ENCODE results near the gene DAAM2.

GRCh38 chr6:39217382-39217896, 11.8 kb downstream of the KCNK5 start:
- PRO-cap: no peak

DNA sequence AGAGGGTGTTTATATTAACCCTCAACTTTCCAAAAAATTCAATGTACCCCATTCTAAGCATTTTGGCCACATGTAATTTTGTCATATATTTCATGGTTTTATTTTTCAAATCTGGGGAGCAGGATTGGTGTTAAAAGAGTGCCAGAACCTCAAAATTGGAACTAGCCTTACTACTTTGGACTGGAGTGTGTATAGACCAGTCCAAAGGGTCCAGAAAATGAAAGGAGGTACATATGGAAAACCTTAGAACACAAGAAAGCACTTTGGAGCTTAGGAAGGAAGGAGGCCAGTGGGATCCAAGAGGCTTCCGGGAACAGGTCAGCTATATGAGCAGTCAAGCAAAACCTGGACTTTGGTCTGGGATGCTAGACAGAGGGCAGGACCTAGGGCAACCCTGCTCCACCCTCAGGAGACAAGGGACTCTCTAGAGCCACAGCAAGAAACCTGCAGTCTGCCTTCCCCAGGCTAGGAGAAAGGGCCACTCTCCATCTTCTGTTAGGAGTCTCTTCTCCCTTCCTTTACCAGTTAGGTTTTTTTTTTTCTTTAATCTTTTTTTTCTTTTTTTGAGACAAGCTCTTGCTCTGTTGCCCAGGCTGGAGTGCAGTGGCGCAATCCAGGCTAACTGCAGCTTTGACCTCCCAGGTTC, 4.8 kb downstream of the KCNK5 start:
- PRO-cap: no peak

- PRO-cap: no peak
These were observed 2.4 kb upstream of the KCNK5 start for GRCh38 chr6:39231446-39232298.

DNA sequence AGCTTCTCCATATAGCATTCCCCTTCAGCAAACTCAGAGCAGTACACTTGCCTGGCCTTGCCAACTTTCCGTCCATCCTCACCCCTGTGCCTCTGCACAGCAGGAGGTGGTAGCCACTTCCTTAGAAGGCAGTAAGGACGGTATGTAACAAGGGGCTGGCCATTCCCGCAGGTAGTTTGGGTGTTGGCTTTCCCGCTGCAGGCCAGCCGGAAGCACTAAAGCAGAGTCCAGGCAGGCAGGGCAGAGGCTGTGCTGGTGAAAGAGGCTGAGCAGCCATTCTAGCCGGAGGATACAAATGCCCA, 22.5 kb upstream of the KCNK16 start:
- PRO-cap: no peak

GRCh38 chr6:39758721-39759200, 33.4 kb upstream of the DAAM2 start:
- PRO-cap: no peak

- PRO-cap: no peak
These were observed 393 bp upstream of the DAAM2 start for GRCh38 chr6:39791878-39792087.

- PRO-cap: bidirectional peak, plus-strand start at chr6:39792312, minus-strand start at chr6:39792298; unidirectional peak, plus-strand start at chr6:39792623; bidirectional peak, plus-strand start at chr6:39792986, minus-strand start at chr6:39792736
These were observed at the start of gene DAAM2 for GRCh38 chr6:39792088-39792796. Gene DAAM2 (plus strand): TSS chr6:39792376.

DNA sequence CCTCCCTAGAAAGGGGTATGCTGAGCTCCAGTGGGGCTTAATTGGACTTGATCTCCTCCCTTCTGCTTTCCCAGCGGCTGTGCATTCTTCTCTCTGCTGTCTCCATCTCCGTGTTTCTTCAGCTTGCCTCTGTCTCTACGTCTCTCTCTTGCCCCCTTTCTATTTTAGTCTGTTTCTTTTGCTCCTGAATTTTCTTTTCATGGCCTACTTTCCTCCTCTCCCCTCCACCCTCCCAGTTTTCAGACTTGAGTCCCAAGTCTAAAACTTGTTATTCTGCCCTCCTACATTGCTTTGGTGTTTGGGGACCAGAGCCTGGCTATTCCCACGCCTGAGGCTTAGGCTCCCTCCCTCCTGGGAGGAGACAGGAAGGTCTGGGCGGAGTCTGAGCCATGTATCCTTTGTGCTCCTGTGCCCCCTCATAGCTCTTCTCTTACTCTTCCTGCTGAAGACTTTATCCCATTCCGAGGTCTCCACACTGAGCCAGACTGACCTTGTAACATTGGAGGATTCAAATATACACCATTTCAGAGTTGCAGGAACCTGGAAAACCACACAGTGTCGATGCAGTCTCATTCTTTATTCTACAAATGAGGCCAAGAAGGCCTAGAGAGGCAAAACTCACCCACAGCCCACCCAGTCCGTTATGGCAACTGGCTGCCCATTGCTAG, 69.5 kb downstream of the DAAM2 start:
- PRO-cap: no peak

DNA sequence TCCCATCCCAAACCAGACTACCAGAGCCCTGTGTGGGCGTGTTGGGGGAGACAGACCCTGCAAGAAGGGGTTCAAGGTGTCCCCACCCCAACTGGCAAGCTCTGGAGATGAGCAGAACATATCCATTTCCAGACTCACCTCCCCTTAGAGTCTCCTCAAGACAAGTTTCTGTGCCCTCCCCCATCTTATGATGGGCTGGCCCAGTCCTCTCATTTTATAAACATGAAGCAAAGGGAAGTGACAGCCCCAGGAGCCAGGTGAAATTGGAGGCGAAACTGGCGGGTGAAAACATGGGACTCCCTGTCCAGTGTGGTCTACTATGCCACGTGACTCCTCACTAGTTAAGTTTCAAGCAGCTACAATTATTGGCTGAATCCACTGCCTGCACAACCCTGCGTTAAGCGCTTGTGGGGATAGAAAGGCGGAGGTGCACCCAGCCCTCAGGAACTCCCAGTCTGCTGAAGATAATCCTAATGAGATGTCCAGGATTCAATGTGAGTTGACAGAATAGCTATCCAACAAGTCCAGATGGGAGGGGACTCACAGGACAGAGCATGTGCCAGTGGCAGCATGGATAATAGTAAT, 2.0 kb downstream of the MOCS1 start:
- PRO-cap: no peak

DNA sequence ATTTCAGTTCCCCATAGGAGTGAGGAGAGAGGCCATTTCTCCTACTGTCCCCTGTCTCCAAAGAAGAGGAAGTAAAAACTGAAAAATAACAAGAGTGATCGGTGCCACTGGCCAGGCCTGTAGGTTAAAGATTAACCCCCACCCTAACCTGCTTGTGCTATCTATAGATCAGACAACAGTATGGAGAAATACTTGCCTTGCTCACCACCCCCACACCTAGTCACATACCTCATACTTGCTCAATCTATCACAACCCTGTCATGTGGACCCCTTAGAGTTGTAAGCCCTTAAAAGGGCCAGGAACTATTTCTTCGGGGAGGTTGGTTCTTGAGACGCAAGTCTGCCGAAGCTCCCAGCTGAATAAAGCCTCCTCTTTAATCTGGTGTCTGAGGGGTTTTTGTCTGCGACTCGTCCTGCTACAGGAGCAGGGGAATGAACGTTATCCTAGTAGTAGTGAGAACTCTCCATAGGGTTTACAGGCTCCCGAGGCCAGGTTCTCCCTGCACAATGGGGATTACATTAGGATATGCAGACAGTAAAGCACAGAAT, 204.2 kb upstream of the MOCS1 start:
- PRO-cap: no peak

GRCh38 chr6:40328548-40329451, 258.4 kb downstream of the LRFN2 start:
- PRO-cap: no peak

- PRO-cap: no peak
These were observed 14.7 kb downstream of the LRFN2 start for GRCh38 chr6:40572499-40572833.

GRCh38 chr6:40719674-40720289, 132.6 kb upstream of the LRFN2 start:
- PRO-cap: no peak

GRCh38 chr6:40983213-40983431, 55.9 kb downstream of the UNC5CL start:
- PRO-cap: no peak

DNA sequence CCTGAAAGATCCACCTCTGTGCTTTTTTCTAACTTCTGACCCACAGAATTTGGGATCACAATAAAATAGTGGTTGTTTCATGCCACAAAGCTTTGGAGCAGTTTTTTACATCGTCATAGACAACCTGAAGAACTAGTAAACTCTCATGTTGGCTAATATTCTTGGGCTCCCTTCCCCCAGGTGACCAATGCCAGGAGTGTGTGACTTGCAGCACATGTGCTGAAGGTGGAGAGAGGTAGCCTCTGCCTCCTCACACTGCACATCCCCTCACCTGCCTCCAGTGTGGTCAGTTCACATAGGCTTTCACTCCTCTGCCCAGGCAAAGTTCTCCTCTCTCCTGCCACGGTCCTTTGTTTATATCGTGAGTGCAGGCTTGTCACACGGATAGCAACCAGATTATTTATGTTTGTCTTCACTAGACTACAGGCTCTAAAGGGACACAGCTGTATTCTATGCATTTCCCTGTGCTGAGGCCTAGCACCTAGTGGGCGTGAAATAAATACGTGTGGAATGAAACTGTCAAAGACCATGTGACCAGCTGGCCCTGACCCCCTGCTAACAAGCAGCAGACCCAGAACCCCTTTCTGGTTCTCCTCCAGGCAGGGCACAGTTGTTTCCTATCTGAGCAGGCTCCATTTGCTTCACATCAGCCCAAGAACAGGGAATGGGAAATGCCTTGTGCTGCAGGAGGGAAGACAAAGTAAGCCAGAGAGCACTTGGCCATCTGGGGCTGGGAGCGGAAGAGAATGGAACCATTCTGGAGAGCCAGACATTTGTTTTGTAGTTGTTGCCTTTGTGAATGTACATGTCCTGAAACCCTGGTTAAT, 42.4 kb downstream of the UNC5CL start:
- PRO-cap: no peak

GRCh38 chr6:41027421-41028304, 11.4 kb downstream of the UNC5CL start:
- PRO-cap: no peak

- PRO-cap: no peak
These were observed 1.1 kb upstream of the APOBEC2 start for GRCh38 chr6:41051771-41052400.

DNA sequence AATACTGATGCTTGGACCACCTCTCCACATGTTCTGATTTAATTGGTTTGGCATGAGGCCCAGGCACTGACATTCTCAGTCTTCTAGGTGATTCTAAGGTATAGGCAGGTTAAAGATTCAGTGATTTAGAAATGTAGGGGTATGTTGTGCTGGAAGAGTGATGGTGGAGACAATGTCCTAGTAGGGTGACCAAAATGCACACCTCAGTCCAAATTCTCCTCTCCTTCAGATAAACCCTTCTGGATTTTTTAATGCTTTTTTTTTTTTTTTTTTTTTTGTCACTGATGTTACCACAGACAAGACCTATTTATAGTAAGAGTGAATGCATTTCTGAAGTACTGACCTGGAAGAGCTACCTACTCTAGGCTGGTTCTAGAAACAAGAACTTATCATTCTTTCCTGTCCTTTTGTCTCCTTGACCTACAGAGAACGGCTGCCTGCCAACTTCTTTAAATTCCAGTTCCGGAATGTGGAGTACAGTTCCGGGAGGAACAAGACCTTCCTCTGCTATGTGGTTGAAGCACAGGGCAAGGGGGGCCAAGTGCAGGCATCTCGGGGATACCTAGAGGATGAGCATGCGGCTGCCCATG, 8.0 kb downstream of the APOBEC2 start:
- PRO-cap: no peak

DNA sequence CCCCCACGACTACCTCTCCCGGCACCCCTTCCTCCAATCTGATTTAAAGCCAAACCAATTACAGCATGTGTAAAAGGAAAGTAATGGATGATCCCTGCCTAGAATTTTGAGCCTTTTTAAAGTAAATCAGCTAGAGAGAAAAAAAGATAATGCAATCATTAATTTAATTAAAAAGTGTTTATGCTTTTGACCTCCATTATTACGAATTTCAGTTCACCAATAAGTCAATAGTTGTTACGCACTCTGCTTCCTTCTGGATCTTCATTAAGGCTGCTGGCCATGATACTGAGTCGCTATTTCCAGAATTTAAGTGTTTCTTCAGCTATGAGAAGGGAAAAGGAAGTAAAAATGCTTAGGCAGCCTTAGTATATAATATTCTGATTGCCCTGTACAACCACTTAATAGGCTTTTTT, 796 bp downstream of the OARD1 start:
- PRO-cap: no peak

GRCh38 chr6:41075159-41075449, 2.3 kb downstream of the NFYA start:
- PRO-cap: no peak

Data from tibial artery (tissue), 1 donor.